Myometrial cell (primary cell): ENCODE results near the genes PPP1R7 and GAL3ST2.

- RAMPAGE, long total RNA: no peak
Measured at GRCh38 chr2:241051045-241051688, 50.9 kb downstream of the MTERF4 start.

DNA sequence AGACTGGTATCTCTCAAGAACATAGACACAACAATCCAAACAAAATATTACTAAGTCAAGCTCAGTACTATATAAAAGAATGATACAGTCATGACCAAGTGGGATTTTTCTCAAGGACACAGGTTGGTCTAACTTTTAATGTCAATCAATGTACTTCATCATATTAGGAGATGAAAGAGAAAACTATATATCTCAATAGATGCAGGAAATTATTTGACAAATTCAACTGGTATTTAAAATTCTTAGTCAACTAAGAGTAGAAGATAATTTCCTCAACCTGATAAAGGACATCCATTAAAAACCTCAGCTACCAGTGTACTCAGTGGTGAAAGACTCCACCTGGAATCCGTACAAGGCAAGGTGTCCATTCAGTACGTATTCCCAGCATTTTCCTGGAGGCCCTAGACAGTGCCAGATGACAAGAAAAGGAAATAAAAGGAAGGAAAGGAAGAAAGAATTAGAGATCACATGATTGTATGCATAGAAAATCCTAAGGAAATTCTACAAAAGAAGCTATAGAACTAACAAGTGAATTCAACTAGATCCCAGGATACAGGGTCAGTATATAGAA is 42.5 kb downstream of the MTERF4 start:
- RAMPAGE, long total RNA: no peak

DNA sequence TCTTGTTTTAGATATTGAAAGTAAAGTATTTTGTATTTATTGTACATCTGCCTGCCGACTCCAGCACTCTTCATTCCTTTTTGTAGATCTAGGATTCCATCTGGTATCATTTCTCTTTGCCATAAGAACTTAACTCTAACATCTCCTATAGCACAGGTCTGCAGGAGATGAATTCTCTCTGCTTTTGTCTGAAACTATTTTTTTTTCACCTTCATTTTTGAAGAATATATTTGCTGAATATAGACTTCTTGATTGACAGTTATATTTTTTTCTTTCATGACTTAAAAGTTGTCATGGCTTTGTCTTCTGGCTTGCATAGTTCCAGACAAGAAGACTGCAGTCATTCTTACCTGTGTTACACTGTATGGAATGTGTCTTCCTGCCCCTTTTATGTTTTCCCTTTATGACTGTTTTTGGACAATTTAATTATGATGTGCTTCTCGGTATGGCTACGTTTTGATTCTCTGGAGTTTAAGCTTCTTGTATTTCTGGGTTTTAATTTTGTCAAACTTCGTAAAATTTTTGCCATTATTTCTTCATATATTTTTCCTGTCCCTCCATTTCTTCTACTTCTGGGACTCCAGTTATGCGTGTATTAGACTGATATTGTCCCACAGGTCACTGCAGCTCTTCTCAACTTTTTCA is 17.3 kb downstream of the MTERF4 start:
- RAMPAGE, long total RNA: no peak

DNA sequence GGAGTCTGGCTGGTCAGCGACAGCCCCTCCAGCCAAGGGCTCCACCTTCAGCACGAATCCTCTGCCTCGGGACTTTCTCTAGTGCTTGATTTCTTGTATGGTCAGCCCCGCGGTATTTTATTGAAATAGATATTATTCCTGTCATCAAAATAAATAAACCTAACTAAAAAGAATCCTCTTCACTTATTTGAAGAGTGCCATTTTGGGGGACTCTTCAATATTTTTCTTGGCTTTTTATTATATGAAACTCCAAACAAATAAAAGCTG is 9.6 kb upstream of the MTERF4 start:
- RAMPAGE, long total RNA: no peak

DNA sequence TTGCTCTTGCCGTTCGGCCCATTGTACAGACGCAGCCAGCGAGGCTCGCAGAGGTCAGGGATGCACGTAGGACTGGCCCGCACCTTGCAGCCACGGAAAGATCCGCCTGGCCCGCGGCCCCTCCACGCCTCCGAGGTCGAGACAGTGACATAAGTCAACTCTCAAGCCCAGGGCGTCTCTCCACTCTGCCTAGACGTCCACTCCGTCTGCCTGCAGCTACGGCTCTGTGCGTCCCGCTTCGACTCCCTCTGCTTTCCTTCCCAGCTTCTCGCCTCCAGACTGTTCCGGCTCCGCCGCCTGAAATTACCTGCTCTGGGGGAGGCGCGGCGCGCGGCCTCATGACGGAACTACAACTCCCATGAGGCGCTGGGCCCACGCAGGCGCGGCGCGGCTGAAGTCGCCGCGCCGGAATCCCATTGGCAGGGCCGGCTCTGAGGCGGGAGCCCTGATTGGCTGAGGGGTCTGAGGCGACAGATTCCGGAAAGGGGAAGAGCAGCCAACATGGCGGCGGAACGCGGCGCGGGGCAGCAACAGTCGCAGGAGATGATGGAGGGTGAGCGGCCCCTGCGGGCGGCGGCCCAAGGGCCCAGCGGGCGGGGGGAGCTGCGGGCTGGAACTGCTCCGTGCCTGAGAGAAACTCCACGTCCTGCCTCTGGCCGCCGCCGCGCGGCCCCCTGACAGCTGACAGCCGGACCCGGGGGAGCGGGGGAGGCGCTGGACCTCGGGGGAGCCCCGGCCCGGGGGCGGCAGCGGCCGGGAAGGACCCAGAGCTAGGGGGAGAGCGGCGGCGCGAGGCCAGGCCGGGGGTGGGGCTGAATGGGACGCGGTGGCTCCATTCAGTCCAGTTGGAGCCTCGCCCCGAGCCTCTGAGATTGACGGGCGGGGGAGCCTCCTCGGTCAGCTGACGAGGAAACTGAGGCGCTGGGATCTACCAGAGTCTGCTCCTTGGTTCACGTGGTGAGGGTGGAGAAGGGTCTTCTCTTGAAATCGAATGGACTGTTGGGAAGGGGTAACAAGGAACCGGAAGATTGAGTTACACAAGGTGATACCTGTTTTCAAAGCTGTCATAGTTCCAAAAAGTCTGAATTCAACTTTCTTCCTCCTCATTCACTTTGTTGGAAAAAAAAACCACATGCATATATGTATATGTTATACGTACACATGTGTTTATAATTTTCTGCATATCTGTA is at the start of gene PPP1R7:
TSS of gene PPP1R7 (plus strand) at position 473 of the 1,190 bp plus-strand sequence.
- RAMPAGE, long total RNA: start-site peak on the plus strand centred at position 494 of the sequence, 22 bp wide, 754 and 500 reads in 2 replicates

- RAMPAGE, long total RNA: no peak
Measured at GRCh38 chr2:241233605-241234028, 45.1 kb downstream of the ANO7 start.

GRCh38 chr2:241352767-241353949 is 2.9 kb upstream of the FARP2 start:
- RAMPAGE, long total RNA: no peak

GRCh38 chr2:241508681-241509241 is 377 bp upstream of the STK25 start:
- RAMPAGE, long total RNA: no peak

- RAMPAGE, long total RNA: no peak
Measured at GRCh38 chr2:241552676-241553052, 5.9 kb upstream of the BOK start.

GRCh38 chr2:241672841-241673403 is 13.7 kb downstream of the DTYMK start:
- RAMPAGE, long total RNA: no peak

DNA sequence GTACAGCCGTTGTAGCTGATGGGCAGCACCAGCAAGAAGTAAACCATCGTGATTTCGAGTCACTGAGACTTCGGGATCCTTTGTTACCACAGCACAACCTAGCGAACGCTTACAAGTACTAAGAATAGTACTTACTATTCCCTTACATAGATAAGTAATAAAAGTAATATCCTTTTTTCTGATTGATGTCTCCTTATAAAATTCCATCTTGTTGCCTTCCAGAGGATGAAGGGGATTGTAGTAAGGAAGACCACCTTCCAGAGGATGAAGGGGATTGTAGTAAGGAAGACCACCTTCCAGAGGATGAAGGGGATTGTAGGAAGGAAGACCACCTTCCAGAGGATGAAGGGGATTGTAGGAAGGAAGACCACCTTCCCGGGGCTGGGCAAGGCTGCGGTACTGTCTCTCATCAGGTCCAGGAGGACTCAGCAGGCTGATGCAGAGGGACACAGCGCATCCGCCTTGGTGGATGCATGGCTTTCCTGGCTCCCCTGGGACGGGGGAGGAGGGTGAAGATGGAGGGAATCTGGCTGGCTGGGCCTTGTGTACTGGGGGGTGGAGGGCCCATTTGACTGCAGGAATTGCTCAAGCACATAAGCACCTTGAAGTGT is 3.1 kb upstream of the DTYMK start:
- RAMPAGE, long total RNA: no peak

DNA sequence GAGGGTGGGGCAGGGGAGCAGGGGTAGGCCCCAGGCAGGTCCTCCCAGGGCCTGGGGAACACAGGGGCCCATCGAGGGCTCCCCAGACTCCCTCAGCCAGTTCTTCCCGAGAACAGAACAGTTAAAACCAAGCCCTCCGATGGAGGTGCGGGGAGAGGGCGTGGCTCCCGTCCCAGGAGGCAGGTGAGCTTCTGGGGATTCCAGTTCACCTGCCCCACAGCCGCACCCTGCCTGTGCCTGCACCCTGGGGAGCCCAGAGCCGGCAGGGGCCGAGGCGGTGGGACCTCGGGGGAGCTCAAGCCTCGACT is at the start of gene GAL3ST2:
TSS of gene GAL3ST2 (plus strand) at position 203 of the 308 bp plus-strand sequence.
- RAMPAGE, long total RNA: no peak

DNA sequence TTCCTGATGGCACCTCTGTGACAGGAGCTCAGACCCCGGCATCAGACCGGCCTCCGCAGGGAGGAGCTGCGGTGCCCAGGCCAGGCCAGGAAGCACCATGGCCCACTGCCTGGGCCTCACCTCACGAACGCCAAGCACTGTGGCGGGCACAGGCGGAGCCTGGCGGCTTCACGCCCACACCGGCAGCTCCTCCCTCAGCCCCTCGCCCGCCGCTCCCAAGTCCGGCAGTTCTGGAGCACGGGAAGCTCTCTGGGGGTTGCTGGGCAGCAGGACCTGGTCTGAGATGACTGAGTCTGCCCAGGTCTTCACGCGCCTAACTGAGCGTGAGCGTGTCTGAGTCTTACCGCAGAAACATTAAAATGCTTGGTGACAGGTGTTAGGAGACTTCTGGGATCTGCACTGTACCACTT is 8.9 kb downstream of the FAM240C start:
- RAMPAGE, long total RNA: no peak

DNA sequence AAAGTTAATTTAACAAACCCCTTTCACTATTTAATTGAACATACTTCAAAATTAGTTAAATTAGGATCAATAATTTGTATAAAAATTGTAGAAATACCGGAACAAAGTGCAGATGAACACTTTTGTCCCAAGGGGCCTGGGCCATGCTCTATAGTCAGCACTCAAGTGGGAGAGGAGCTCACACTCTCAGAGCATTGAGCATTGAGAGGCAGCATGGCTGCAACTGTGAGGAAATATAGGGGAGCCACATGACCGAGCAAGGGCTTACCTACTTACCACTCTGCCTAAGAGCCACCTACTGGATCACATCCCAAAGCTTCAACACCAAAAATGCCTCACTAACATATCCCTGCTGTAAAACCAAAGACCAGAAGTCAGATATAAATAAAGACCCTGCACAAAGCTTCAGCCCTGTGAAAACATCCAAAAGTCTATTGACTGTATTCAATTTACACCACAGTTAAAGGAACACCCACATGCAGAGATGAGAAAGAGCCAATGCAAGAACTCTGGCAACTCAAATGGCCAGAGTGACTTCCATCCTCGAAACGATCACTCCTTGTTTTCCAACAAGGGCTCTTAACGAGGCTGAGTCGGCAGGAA is 15.2 kb upstream of the FAM240C start:
- RAMPAGE, long total RNA: no peak

- RAMPAGE, long total RNA: no peak
Measured at GRCh38 chr2:242114442-242115020, 214.3 kb upstream of the FAM240C start.